Hair follicle dermal papilla cell (primary cell): ENCODE data around the genes ZNF626, ZNF98 and ZNF99.

- CAGE, long polyA plus RNA, result no peak
These were observed 6.1 kb downstream of the GMIP start for GRCh38 chr19:19637334-19637830.

DNA sequence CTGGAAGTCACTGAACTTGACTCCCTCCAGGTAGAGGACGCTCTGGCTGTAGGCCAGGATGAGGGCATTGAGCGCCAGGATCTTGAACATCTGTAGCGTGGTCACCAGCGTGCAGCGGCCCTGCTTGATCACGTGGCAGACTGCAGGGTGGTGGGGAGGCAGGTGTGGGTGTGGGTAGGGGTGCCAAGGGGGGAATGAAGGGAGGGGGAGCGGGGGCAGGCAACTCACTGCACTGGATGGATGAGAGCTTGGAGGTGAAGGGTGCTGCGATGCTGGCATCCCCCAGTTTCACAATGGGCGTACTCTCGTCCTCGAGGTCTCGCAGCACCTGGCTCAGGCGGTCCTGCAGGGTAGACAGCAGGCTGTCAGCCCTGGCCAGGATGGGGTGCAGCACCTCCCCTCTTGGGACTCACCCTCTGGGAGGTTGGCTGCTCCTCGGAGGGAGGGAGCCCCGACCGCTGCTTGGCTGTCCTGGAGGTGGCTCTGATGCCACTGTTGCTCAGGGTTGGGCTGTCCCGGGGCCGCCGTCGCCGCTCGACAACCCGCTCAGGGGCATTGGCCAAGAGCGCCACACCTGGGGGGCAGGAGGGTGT, 3.8 kb upstream of the GMIP start:
- CAGE, long polyA plus RNA, result no peak

DNA sequence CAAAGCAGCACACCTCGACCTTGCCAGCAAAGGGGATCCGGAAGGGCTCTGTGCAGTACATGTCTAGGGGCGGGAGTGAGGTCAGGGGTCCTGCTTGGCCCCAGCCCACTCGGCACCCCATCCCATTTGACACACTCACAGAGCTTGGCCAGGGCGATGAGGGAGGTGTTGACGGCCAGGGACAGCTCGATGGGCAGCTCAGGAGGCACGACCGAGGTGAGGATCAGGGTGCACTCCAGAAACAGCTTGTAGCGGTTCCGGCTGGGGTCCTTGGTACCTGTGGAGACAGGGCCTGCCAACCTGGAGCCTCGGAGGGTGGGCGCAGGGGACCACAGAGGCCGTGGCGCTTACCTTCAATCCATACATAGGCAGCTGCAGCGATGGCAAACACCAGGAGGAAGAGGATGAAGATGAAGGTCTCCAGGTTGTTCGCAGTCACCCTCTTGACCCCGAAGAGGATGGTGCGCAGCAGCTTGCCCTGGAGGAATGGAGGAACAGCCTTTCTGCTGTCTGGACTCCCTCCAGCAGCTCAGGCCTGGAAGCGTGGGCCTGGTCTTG, 8.2 kb downstream of the ATP13A1 start:
- CAGE, long polyA plus RNA, result no peak

- CAGE, long polyA plus RNA, result no peak
These were observed 22.4 kb downstream of the ZNF14 start for GRCh38 chr19:19710594-19710911.

DNA sequence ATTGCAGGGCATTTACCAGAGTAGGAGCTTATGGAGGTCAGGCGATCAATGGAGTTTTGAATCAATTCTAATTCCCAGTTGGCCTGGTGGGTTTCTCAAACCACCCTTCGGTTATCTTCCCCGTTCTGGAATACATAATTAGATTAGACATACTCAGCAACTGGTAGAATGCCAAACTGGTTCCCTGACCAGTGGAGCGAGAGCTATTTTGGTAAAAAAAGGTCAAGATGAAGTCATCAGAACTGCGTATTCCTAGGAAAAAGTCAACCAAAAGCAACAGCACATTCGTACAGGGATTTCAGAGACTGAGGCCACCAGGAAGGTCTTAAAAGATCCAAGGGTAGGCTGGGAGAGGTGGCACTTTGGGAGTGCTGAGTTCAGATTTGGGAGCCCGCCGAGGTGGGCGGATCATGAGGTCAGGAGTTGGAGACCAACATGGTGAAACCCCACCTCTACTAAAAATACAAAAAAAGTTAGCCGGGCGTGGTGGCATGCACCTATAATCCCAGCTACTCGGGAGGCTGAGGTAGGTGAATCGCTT, 29.7 kb upstream of the ZNF14 start:
- CAGE, long polyA plus RNA, result no peak

- CAGE, long polyA plus RNA, result no peak
These were observed 133.5 kb downstream of the ZNF737 start for GRCh38 chr19:20432109-20432487.

DNA sequence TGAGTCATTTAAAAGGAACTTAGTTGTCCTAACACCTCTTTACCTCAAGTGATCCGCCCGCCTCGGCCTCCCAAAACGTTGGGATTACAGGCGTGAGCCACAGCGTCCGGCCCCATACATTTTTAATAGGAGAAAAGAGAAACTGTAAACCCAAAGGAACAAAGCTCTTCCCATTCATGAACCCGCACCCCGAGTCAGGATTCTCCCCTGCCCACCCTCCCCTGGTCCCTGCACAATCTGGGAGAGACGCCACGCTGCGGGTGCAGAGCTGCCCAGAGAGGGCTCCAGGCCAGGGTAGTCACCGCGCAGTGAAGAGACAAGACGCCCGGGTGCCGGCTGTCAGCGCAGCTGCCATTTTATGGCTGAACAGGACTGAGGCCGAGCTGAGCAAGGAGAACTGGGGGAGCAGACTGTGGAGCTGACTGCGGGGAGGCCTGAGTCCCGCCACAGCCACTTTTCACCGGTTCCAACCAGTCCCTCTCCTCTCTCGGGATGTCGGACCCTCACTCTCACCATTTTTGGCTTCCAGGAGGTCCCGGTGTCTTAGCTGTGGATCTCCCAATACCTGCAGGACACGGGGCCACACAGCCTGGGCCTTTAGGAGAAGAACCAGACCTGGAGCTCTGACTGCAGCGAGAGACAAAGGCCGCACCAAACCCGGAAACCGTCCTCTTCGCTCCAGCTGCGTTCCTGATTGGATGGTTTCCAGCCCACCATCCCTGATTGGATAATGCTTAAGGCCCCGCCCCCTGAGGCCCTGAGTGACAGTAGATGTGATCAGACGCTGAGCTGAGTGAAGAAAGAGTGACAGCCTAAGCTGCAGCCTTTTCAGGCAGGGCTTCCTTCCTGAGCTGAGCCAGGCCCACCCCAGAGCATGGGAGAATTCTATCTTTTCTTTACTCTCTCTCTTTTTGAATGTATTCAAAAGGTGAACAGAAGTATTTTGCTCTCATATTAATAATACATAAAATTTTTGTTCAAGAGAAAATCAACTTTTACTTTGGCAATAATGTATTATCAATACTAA, at the start of gene ZNF626:
Gene ZNF626, minus strand, starts transcription at position 641 of the 1,027 bp plus-strand sequence.
- CAGE, long polyA plus RNA, result no peak

DNA sequence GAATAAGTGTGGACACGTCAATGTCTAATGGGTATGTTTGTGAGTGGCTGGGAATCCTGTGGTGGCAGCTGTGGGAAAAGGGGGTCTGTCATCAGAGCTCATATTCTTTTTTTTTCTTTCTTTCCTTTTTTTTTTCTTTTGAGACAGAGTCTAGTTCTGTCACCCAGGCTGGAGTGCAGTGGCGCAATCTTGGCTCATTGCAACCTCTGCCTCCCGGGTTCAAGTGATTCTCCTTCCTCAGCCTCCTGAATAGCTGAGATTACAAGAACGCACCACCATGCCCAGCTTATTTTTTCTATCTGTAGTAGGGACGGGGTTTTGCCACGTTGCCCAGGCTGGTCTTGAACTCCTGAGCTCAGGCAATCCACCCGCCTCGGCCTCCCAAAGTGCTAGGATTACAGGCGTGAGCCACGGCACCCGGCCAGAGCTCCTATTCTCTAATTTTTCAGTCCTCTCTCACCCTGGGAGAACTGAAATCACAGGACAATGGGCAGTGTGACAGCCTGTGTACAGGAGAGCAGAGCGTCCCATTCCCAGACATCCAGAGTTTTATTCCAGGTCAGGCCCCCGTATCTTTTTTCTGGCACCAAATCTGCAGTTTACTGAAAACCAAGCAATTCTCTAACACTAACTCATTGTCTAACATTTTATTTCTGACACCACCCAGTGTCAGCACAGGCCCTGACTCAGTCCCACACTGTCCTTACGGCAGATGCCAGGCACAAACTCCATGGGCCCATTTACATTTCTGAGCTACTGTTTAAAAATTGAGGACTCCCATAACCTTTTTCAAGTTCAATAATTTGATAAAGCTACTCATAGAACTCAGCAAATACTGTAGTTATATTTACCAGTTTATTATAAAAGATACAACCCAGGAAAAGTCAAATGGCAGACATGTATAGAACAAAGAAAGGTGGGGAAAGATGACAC, 6.8 kb downstream of the ZNF708 start:
- CAGE, long polyA plus RNA, result no peak

GRCh38 chr19:21604248-21605009, 99.0 kb downstream of the ZNF429 start:
- CAGE, long polyA plus RNA, result no peak

DNA sequence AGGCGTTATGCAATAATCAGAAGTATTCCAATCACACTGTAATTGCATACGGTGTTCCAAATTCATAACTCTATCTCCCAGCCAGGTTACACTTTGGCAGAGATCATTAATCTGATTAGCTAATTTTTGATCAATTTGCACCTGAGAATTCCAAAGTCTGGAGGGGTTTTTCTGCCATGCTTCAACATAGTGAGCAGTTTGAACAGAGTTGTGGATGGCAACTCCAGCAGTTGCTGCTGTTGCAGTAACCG, 45.6 kb upstream of the ZNF43 start:
- CAGE, long polyA plus RNA, result no peak

GRCh38 chr19:22422222-22422652, at the start of gene ZNF98:
Gene ZNF98 (minus strand): TSS chr19:22422346.
- CAGE, long polyA plus RNA, result no peak

DNA sequence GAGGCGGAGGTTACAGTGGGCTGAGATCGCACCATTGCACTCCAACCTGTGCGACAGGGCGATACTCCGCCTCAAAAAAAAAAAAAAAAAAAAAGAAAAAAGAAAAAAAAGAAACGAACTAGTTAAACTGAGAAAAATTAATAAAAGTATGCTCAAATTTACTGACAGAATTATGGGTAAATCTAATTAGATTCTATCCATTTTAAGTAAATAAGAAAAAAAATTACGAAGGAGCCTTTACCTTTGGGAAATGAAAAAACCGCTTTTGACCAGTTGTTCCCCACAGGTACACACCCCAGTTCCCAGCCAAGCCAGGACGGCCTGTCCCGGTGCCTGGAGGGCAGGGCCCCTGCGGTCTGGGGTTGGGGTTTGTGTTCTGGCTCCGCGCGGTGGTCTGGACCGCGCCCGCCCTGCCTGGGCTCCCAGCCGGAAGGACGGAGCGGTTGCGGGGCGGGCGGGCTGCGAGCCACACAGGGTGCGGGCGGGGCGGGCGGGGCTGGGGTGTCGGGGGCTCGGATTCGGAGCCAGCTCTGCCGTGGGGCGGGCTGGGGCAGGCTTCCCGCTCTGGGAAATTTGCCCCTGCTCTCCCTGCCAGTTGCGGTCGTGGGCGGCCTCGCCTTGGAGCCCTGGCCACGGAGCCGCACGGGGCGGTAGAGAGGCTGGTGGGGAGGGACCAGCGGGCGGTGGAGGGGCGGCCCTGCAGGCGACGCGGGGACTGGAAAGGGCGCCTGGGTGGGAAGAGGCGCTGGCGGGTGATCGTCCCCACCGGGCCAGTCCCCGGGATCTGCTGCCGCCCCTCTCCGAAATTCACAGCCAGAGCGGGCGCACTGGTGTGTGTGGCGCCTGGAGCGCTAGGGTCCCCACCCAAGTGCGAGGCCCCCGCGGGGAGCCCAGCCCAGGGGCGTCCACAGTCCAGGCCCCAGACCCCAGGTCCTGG, 11.2 kb upstream of the ZNF492 start:
- CAGE, long polyA plus RNA, result no peak

- CAGE, long polyA plus RNA, result no peak
These were observed at the start of gene ZNF99 for GRCh38 chr19:22783817-22784357. Gene ZNF99 (minus strand): TSS chr19:22784151.

DNA sequence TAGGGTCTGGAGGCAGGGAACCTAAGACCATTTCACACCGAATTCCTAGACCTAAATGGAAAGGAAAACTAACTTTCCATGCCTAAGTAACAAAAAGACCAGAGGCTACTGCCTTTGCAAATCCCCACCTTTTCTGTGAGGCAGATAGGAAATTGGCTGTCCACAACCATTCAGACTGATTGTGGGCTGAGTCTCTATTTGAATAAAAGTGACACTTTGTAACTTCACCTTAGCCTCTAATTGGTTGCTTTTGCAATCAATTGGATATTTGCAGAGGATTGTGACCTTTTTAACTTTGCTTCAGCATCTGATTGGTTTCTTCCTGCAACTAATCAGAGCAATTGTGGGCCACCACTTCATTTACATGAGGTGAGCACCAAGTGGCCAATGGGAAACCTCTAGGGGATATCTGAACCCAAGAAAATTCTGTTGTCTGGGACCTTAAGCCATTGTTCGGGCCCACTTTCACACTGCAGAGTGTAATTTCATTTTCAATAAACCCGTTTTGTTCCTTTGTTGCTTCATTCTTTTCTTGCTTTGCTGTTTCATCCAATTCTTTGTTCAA, 20.9 kb downstream of the ZNF675 start:
- CAGE, long polyA plus RNA, result no peak

GRCh38 chr19:24001106-24001748, 85.8 kb upstream of the ZNF254 start:
- CAGE, long polyA plus RNA, result no peak

DNA sequence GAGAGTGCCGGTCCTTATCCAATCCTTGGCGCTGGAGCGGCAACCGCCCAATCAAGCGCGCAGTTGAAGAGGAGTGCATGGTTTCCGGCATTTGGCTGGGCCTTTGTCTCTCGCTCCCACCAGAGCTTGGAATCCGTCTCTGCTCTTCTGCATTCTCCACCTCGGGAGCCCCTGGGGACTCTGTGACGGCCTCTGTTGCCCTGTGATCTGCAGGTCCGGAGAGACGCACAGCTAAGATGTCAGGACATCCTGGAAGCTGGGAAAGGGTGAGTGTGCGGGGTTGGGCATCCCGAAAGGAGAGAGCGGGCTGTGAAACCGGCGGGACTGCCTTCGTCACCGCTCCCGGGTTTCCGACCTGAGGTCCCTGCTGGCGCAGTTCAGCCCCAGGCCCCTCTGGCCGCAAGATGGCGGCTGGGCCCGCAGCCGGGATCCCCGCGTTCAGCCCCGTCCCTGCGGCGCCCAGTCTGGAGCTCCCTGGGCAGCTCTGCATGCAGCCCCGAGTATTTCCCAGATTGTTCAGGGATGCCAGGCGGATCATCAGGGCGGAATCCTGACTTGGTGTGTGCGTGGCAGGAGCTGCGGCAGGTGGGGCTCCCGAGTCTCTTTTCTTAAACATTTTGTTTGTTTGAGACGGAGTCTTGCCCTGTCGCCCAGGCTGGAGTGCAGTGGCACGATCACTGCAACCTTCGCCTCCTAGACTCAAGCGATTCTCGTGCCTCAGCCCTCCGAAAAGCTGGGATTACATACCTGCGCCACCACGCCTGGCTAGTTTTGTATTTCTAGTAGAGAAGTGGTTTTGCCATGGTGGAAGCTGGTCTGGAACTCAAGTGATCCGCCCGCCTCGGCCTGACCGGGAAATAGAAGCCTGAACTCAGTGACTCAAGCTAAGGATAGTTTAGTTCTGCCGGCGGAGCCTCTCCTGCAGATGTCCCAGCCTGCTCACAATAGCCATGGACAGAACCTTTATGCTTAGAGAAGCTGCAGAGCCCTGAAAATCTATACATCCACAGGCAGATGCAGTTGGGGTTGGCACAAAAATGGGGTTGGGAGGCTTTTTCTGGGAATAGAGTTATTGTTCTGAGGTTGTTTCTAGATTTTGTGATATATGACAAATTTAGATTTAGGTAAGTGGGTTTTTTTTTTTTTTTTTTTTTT, 53.3 kb upstream of the ZNF254 start:
- CAGE, long polyA plus RNA, result no peak

- CAGE, long polyA plus RNA, result no peak
These were observed 1074.3 kb downstream of the UQCRFS1 start for GRCh38 chr19:28138652-28139002.

GRCh38 chr19:28468661-28469065, 744.3 kb downstream of the UQCRFS1 start:
- CAGE, long polyA plus RNA, result no peak

DNA sequence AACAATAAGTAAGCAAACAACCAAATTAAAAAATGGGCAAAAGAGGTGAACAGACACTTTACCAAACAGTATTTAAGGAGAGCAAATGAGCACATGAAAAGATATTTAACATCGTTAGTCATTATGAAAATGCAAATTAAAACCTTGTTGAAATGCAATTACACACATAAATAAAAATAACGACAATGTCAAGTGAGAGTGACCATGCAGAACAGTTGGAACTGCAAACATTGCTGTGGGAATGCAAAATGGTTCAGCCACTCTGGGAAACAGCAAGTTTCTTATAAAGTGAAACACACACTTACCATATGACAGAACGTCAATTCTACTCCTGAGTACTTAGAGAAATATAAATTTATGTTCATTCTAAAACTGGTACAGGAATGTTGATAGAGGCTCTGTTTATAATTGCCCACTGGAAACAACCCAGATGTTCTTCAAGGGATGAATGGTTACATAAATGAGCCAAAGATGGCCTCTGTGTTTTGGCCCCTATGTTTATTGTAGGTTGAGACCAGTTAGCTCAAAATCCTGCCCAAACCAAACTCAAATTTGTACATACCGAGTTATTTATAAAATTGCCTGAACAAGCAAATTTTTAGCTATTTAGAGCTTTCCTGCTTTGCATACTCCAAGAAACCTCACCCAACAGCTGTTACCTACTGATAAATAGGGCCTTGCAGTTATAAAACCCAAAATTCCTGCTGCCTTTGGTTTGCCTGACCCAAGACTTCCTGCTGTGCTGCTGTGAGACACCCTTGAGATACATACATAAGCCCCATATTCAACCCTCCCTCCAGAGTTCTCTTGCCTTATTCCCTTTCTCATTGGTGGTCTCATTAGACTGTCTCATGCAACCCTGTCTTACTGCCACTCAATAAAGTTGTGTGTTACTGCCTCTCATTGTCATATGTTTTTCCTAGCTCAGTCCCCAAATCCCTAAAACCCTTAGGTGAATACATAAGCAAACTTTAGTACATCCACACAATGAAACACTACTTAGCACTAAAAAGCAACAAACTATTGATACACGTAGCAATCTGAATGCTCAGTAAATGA, 677.8 kb downstream of the UQCRFS1 start:
- CAGE, long polyA plus RNA, result no peak

- CAGE, long polyA plus RNA, result no peak
These were observed 329.5 kb downstream of the UQCRFS1 start for GRCh38 chr19:28883339-28883874.